H4 (cell line): Measurements from ENCODE around the genes RPS15 and APC2.

DNA sequence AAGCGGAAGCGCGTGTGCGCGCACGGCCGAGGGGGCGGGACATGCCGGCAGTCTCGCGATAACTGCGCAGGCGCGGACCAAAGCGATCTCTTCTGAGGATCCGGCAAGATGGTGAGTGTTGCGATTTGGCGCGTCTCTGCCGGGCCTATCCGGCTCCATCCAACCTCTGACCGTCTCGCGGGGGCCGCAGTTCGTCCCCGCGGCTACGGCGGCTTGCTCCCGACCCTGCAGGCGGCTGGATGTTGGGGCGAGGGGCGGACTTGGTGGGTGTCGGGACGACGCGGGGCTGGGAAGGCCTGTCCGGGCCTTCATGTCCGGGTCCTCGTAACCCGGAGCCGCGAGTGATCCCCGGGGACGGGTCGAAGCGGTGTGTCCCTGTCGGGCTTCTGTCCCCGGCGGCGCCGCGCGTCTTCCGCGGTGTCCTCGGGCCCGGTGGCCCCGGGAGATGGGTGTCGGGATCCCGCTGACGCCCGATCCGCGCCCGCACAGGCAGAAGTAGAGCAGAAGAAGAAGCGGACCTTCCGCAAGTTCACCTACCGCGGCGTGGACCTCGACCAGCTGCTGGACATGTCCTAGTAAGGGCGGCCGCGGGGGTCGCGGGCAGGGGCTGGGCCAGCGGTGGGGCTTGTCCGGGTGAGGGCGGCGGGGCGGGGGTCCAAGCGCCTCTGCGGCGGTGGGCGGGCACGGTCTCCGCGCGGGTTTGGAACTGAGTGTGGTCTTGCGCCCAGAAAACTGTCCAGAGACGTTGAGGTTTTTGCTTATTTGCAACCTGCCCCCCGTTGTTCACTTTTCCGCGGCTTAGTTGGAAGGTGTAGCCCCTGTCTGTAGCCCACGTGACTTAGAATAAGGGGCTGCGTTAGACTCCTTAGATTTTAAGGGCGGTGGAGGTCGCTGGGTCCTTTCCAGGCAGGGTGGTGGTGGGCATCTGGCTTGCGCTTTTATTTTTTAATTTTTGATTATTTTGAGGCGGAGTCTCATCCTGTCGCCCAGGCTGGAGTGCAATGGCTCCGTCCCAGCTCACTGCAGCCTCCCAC lies at the start of gene RPS15:
RPS15 (plus strand) TSS at position 79 of the 1,034 bp plus-strand sequence.
- RAMPAGE, long total RNA: start-site peak on the plus strand centred at position 90 of the sequence, 23 bp wide, 451 reads

DNA sequence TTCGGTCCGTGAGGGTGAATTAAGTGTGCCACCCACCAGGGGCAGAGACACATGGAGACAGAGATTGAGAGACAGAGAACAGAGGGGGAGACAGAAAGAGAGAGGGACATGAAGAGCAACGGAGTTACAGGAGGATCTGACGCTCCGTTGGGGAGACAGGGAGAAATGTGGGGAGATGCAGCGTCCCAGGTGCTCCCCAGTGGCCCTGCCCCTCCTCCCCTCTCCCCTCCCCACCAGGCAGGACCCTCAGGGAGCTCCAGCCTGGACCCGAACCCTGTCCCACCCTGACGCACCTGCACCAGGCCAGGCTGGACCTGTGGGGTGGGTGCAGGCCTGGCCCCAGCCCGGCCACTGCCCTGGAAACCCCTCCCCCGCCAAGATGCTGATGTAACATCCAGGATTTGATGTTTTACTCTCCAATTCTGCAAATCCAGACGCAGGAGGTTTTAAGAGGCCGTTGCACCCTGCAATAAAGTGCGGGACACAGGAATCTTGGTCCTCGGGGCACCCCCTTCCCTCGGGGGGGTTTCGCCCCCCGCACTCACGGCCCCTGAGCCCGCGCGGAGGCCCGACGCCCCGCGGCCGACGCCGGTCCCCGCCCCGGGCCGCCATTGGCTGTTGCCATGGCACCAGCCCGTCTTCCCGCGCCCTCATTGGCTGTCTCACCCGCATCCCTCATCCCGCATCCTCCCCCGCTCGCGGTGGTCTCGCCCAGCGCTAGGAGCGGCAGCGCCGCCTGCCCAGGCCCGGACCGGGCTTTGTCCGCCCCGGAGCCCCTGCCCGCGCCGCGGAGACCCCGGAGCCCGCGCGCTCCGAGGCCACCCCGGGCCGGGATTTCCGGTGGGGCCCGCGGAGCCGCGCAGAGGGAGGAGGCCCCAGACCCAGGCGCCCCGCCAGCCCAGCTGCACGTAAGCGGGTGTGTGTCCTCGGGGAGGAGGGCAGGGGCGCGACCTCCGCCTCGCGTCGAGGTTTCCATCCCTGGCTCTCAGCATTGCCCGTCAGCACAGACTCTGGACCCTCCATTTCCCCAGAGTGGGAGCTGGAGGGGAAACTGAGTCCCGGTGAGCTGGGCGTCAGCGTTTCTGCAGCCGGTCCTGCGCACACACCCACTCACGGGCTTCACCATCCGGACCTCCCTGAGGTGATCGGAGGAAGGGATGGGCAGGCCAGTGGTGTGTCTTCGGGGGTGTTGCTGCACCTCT lies at the start of gene APC2:
APC2 (plus strand) TSS at position 699 of the 1,202 bp plus-strand sequence.
- RAMPAGE, long total RNA: no peak

DNA sequence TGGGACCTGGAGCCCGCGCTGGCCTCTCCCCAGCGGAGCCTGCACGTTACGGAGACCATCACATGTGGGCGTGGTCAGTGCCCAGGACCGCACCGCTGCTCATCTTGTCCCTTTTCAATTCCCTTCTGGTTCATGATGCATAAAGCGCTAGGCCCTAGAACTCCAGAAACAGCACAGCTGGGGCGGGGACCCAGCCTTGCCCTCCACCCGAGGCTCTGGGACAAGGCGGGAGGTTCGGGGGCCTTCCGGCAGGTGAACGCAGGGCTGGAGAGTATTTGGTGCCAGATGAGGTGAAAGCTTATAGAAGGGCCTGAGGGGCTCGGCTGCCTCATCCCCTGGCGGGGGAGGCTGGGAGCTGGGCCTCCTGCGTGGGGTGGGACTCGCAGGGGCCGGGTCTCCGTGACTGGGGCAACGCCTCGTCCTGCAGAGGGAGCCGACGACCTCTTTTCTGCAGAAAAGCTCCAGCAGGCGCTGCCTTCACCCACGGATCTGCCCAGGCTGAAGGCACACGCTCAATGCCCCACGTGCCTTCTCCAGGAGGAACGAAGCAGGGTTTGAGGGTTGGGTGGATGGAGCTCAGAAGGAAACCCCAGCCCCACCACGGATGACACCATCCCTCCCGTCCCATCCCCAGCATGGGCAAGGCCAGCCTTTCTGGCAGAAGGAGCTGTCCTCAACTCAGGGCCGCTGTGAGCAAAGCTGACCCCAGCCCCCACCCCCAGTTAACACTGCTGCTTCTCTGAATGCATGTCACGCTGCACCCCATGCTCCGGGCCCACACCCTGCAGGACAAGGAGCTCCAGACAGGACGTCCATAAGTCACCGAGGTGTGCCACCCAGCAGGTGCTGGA lies 7.6 kb downstream of the C19orf25 start:
- RAMPAGE, long total RNA: no peak

DNA sequence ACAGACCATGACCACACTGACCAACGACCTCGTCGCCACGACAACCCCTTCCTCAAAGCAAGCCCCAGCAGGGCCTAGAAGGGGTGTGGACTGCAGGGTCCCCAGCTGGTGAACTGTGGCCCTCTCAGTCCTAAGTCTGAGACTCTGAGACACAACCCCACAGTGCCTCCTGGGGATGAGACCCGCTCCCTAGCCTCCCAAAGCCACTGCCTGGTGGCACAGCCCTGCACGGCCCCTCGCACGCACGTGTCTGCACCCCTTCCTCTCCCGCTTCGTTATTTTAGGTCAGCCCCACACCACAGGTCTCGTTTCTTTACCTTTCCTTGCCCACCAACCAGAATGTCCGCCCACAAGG lies 2.4 kb downstream of the UQCR11 start:
- RAMPAGE, long total RNA: no peak

- RAMPAGE, long total RNA: no peak
Measured at GRCh38 chr19:1773189-1773726, 20.0 kb downstream of the ONECUT3 start.

GRCh38 chr19:1795552-1795759 lies 16.6 kb downstream of the ATP8B3 start:
- RAMPAGE, long total RNA: no peak

- RAMPAGE, long total RNA: no peak
Measured at GRCh38 chr19:1819987-1820545, 8.0 kb upstream of the ATP8B3 start.

- RAMPAGE, long total RNA: no peak
Measured at GRCh38 chr19:1821535-1822798, 9.9 kb upstream of the ATP8B3 start.

- RAMPAGE, long total RNA: no peak
Measured at GRCh38 chr19:1828224-1828741, 16.2 kb upstream of the ATP8B3 start.

DNA sequence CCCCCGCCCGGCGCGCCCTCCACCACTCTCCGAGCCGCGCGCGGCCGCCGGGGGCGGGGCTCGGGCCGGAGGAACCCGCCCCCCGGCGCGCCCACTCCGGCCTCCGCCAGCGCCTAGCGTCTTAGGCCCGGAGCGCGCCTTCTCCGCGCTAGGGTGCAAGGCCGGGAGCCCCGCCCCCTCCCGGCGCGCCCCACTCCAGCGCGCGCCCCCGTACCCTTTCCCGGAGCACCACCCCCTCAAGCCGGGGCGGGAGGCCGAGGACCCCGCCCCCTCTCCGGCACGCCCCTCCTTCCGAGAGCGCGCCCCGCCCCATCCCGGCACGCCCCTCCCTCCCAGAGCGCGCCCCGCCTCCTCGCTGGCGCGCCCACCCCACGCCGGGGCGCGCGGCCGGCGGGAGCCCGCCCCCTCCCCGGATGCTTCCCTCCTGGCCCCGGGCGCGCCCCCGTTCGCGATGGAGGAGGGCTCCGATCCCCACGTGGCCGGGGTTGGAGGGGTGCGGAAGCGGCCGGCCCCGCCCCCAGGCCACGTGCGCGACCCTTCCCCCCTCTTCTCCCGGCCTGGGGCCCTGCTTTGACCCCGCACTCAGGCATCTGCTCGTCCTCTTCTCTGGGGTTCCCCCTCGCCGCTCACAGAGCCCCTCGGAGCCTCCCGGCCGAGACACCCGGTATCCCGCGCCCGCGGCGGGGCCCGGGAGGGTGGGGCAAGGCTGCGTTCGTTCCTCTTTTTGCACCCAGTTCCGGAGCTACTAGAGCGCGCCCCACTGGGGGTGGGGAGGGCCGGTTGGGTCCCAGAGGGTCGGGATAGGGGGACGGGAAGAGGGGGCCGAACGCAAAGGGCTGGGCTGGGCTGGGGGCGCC lies 595 bp upstream of the KLF16 start:
- RAMPAGE, long total RNA: no peak

GRCh38 chr19:1864603-1865281 lies 1.4 kb upstream of the KLF16 start:
- RAMPAGE, long total RNA: no peak

GRCh38 chr19:1881058-1881787 lies 4.1 kb downstream of the ABHD17A start:
- RAMPAGE, long total RNA: no peak

GRCh38 chr19:1997894-1998446 lies 17.5 kb downstream of the BTBD2 start:
- RAMPAGE, long total RNA: no peak

DNA sequence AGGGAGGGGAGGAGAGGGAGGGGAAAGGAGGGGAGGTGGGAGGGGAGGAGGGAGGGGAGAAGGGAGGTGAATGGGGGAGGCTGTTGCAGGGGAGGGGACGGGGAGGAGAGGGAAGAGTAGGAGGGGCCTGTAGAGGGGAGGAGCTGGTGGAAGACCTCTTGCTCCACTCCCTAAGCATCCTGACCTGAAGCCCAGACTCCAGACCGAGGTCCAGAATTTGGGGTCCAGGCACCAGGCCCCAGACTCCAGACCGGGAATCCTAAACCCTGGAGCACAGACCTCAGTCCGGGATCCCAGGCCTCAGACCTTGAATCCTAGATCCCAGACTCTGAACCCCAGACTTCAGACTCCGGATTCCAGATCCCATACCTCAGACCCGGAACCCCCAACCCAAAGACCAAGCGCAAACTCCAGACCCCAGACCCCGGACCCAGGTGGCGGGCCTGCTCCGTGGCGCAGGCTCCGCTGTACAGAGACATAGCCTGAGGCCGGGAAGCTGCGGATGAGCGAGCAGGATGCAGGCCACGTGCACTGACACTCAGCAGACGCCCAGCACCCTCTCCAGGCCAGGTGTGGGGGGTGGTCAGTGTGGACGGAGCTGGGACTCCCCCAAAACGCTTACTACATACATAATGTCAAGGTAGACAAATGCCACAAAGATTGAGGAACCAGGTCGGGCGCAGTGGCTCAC lies 657 bp upstream of the BTBD2 start:
- RAMPAGE, long total RNA: no peak

DNA sequence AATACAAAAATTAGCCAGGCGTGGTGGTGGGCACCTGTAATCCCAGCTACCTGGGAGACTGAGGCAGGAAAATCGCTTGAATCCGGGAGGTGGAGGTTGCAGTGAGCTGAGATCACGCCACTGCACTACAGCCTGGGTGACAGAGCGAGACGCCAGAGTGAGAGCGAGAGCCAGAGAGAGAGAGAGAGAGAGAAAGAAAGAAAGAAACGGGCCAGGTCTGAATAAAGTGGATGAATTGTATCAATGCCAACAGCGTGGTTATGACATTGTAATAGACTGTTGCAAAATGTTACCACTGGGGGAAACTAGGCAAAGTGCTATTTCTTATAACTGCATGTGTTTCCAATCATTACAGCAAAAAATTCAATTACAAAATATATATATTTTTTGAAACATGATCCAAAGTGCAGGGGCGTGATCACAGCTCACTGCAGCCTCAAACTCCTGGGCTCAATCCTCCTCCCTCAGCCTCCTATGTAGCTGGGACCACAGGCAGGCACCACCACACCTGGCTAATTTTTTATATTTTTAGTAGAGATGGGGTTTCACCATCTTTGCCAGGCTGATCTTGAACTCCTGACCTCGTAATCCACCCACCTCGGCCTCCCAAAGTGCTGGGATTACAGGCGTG lies 11.9 kb upstream of the BTBD2 start:
- RAMPAGE, long total RNA: no peak

DNA sequence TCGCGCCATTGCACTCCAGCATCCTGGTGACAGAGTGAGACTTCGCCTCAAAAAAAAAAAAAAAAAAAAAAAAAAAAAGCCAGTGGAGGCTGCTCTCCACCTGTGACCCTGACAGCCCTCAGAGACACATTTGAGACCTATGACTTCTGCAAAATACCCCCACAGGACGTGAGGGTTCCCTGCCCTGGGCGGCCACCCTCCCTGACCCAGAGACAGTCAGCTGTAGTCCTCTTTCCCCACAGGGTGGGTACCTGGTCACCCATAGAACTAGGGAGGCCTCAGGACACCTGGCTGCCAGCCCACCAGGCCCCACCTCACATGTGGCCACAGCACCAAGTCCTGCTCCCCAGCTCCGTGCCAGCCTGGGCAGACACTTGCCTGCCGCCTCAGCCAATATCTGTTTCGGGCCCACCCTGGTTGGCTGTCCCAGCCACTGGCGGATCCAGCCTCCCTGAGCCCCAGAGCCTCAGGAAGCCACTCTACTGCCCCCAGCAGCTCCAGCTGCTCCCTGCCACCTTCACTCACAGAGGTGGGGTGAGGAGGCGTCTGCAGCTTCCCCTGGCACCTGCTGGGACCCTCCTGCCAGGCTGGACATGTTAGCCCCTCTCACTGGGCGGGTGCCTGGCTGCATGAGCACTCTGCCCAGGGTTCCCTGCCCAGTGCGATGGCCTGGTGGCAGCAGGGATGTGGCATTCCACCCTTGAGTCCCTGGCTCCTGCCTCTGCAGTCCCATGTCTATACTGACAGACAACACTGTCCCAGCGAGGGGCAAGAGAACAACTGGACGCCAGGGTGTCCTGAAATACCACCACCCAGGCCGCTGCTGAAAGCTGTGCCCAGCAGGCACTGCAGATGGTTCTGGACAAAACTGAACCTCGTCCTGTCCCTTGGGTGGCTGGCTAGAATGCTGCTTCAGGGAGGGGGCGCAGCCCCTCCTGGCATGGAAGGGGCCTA lies 6.8 kb downstream of the MKNK2 start:
- RAMPAGE, long total RNA: no peak

- RAMPAGE, long total RNA: no peak
Measured at GRCh38 chr19:2048010-2048927, 2.8 kb downstream of the MKNK2 start.

- RAMPAGE, long total RNA: no peak
Measured at GRCh38 chr19:2060523-2061597, 9.8 kb upstream of the MKNK2 start.

- RAMPAGE, long total RNA: no peak
Measured at GRCh38 chr19:2078623-2079079, 17.5 kb downstream of the MOB3A start.

- RAMPAGE, long total RNA: no peak
Measured at GRCh38 chr19:2116419-2117107, 19.8 kb downstream of the IZUMO4 start.